Subcutaneous adipose tissue (tissue), 3 donors: ENCODE results near the genes OGA, GBF1 and SUFU.

DNA sequence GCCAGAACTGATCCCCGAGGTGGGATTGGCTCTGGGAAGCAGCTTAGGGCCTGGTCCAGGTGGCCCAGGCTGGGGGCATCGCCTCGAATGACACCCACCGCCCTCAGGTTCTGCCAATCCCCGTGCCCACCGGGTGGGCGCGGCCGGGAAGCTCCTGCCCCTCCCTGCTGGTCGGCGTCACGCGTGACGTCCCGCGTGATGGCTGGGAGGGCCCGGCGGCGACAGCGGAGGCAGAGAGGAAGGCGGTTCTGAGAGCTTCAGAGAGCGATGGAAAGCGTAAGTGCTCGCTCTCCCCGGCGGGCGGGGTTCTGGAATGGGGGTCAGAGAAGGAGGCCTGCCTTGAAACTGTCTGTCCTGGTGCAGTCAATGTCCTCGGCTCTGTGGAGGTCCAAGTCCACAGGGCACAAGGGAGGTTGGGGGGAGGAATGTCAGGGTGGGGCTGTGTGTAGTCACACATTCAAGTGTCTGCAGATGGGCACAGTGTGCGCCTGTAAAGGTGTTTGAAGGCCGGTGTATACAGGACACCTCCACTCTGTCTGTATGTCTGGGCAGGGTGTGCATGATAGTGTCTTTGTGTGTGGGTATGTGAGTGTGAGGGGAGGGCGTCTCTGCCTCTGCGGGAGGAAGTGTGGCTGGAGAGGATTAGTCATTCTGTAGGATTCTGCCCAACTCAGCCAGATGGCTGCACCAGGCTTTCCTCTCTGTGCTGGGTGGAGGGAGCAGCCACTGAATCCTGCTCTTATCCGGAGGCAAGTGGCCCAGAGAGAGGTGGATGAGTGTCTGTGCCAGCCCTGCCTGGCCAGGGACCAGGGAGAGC is 1.4 kb downstream of the SFXN3 start:
- PRO-cap: bidirectional peak, plus-strand start at position 260 of the sequence, minus-strand start at position 141 of the sequence; bidirectional peak, plus-strand start at position 656 of the sequence, minus-strand start at position 557 of the sequence
- RAMPAGE, long total RNA, 3 experiments: start-site peak on the plus strand in 2 of 3 experiments, centred at position 216 of the sequence, 71 to 131 reads per replicate

DNA sequence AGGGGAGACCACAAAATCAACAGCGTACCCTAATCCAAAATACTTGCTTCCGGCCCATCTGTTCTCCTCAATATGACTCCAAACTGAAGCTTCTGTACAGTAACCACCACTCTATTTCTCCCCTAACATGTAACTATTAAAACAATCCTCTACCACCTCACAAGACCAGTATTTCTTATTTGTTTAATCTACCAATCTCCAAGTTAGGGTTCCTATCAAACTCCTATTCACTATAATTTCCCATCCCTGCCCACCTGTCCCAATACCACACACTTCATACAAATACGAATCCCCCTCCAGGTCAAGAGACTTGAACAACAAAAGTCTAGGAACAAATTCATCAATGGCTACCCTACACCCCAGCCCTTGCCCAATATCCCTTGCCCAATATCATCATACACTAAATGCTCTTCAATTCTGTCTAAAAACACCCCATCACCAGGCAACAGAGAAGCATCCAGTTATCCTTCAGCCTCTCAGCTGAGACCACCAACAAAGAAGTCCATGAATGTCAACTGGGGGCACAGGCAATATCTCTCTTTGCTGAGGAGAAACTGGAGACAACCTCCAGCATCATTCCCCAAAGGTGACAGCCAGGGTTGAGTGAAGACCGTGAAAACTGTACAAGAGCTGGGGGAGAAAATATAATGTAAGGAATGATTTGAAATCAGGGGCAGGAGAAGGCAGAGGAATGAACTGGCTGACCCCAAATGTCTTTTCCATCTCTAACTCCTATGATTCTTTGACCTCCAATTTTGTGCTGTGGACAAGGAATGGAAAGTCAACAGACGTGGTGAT is 7.4 kb downstream of the FBXW4 start:
- PRO-cap: no peak
- RAMPAGE, long total RNA, 3 experiments: no peak in any of the 3 experiments

DNA sequence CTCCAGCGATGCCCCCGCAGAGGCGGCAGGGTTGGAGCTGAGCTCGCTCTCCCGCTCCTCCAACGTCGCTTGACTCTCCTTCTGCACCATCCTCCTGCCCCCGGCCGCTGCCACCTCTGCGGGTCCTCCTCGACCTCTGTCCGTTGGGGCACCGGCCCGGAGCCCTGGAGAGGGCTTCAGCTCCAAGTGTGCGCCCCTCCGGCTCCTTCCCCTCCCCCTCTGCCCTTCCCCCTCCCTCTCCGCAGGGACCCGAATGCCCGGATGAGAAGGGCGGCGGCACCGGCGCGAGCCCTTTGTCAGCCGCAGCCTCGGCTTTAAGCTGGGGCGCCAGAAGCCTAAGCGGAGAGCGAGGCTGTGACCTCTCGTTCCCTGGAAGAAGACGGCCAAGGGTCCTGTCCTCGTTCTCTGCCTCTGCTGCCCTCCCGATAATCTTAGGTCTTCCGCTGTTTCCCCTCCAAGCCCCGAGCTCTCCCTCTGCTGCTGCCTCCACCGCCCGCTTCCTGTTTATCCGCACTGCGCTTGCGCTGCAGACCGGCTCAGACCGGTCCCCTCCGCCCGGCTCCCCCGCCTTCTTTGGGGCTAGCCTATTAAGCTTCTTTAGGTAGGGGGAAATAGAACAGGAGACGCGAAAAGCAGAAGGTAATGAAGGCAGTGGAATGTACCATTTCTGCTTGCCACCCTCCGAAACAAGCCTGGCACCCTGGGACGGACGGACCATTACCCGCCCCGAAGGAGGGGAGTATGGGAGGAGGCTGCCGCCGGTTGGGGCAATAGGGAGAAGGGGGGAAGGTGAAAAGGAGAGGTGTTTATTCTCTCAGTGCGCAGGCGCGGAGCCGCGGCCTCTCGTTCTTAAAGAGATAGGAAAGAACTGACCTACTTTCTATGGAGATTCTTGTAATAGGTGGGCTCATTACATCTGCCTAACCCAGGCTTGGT is at the start of gene OGA:
Gene OGA, minus strand, starts transcription at position 512 of the 936 bp plus-strand sequence.
- PRO-cap: unidirectional peak, minus-strand start at position 208 of the sequence; bidirectional peak, plus-strand start at position 717 of the sequence, minus-strand start at position 510 of the sequence; bidirectional peak, plus-strand start outside the sequence, minus-strand start at position 772 of the sequence
- RAMPAGE, long total RNA, 3 experiments: start-site peak on the minus strand in 3 of 3 experiments, centred at positions 468 to 495 of the sequence, 950 to 1,018 reads per replicate

DNA sequence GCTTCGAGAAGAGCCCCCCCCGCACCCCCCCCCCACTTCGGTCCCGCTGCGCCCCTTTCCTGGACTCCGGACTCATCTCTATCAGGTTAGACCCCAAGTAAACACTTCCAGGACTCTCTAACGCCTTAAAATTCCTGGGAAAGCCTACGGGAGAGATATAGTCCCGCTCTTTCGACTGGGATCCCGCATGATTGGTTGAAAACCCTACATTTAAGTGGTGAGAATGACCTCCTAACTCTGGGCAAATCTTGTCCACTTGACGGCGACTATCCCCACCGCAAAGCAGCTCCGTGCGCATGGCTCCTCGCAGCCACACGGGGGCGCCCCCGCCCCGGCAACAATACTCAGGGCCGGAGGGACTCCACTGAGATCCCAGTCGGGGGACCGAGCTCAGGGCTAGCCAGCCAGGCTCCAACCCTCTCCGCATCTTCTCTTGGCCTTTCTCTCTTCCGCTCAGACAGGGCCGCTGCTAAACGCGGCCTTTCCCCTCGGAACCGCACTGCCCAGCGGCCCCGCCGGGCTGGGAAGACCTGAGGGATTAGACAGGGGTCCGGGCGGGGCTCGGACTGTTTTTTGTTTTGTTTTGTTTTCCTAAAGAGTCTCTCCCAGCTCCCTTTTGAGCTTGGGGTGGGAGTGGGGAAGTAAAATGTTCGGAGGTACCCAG is 2.9 kb downstream of the KCNIP2 start:
- PRO-cap: no peak
- RAMPAGE, long total RNA, 3 experiments: no peak in any of the 3 experiments

- PRO-cap: unidirectional peak, minus-strand start at chr10:102065755
- RAMPAGE, long total RNA, 3 experiments: no peak in any of the 3 experiments
These were observed 563 bp downstream of the HPS6 start for GRCh38 chr10:102065512-102066311.

GRCh38 chr10:102145853-102146394 is 6.3 kb upstream of the NOLC1 start:
- PRO-cap: no peak
- RAMPAGE, long total RNA, 3 experiments: no peak in any of the 3 experiments

GRCh38 chr10:102175356-102175781 is 23.2 kb downstream of the NOLC1 start:
- PRO-cap: no peak
- RAMPAGE, long total RNA, 3 experiments: no peak in any of the 3 experiments

GRCh38 chr10:102188244-102188583 is 36.0 kb downstream of the NOLC1 start:
- PRO-cap: no peak
- RAMPAGE, long total RNA, 3 experiments: no peak in any of the 3 experiments

DNA sequence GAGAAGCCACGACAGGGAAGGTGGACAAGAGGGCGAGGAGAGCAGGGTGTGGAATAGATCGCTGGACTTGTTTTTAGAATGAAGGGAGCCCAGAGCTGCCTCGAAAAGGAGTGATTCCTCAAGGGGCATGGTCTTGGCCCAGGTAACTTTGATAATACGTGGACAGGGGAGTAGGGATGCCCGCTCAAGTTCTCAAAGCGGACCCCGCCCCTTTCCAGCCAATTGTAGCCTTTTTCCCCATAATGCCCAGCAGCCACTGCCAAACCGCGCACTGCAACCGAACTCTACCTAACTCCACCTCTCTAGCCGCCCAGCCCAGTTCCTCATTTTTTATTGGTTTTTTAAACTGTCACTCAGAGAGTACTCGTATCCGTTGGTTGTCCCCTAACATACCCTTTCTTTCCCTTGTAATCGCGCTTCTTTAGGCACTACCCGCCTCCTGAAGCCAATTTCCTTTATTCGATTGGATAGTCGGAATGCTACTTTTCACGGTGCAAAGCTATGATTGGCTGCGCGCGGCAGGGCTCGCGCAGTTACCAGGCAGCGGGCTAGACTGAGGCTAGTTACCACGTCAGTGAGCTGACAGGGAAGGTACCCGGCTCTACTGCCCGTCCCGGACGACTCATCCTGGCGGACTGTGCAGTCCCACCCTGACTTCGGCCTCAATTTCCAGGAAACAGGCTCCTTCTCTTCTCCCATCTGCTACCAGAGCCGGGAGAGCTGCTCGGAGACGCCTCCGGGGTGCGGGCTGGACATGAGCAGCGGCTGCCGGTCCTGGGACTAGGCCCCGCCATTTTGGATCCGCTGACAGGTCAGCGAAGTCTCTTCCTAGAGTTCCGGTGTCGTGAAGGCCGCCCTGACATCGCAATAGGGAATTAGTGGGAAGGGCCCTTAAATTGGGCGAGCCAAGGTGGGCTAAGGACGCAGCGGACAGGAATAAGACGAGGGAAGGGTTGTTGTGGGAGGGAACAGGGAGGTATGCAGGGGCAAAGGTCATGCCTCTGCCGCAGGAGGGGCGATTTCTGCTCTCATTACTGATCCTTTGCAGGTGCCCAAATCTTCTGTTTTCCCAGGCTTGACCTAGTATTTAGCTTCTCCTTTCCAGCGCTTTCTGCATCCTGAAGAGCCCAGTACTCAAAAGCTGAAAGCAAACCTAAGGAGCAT is at the start of gene GBF1:
Gene GBF1, plus strand, starts transcription at position 562 of the 1,164 bp plus-strand sequence.
- PRO-cap: bidirectional peak, plus-strand start at position 562 of the sequence, minus-strand start at position 258 of the sequence
- RAMPAGE, long total RNA, 3 experiments: start-site peak on the plus strand in 2 of 3 experiments, centred at positions 556 to 583 of the sequence, 71 to 115 reads per replicate

GRCh38 chr10:102367006-102367286 is 28.6 kb upstream of the NFKB2 start:
- PRO-cap: no peak
- RAMPAGE, long total RNA, 3 experiments: no peak in any of the 3 experiments

DNA sequence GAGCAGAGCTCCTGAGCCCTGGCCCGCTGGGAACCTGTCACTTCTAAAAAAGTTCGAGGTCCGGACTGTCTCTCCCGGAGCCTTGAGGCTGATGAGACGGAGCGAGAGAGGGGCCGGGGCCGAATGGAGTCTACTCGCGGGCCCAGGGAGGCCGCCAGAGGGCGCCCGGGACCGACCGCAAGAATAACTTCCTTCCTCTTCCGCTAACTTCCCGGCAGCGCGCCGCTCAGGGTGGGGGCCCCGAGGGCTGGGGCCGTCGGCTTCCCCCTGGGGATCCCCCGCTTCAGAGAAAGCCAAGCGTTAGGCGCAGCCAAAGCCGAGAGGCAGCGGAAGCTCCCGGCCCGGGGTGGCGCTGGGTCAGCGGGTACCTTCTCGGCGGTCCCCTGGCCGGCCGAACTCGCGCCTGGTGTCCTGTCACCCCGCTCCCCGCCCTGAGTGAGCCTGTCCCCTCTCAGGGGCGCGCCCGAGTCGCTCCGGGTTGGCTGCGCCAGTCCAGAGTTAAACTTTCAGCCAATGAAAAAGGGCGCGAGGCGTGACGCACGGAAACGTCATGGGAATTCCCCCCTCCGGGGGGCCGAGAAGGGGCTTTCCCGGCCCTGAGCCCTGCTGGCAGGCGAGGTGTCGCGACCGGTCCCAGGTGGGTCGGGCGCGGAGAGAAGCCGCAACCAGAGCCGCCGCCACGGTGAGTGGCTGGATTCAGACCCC is 1.4 kb upstream of the NFKB2 start:
- PRO-cap: bidirectional peak, plus-strand start at position 606 of the sequence, minus-strand start at position 437 of the sequence
- RAMPAGE, long total RNA, 3 experiments: start-site peak on the plus strand in 2 of 3 experiments, centred at positions 611 to 615 of the sequence, 15 to 19 reads per replicate

GRCh38 chr10:102401725-102402513 is 6.4 kb downstream of the NFKB2 start:
- PRO-cap: no peak
- RAMPAGE, long total RNA, 3 experiments: no peak in any of the 3 experiments

DNA sequence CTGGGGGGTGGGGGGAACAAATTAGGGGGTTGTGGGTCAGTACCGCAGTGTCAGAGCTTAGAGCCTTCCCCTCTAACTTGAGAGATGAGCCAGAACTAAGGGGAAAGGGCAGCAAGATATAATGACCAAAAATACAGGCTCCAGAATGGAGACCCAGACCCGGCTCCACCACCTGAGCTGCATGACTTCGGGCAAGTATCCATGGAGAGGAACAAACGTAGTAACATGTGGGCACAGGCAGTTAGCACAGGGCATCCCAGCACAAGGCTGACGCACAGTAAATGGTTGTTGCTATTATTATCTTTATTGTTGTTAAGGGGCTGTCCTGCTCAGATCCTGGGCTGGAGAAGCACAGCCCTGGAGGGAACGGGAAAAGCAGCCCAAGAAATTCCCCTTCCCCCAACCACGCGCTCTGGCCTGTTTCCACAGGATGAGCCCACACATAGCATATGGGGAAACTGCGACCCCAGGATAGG is 11.3 kb downstream of the PSD start:
- PRO-cap: no peak
- RAMPAGE, long total RNA, 3 experiments: no peak in any of the 3 experiments

DNA sequence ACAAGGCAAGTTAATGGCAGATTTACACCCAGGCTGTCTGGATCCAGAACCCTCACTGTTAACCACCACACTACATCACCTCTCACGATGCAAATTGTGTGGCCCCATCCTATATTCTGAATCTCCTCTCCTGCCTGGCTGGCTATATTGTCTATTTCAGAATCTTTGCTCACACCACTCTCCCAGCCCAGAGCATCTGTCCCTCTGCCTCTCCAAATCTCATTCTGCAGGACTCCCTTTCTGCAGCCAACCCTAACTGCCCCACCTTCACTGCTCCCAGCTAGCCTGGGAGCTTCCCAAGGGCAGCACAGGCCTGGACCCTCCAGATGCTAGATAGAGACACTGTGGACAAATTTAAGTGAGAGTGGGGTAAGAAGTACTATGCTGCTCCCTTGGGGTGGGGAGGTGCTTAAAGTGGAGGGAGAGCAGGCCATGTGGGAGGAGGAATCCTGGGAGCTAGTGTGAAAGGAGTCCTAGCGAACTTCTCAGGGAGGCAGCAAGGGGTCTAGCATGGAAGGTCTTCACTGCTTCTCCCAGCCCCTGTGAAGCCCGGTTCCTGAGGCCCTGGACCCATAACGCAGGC is 773 bp downstream of the CUEDC2 start:
- PRO-cap: no peak
- RAMPAGE, long total RNA, 3 experiments: no peak in any of the 3 experiments

DNA sequence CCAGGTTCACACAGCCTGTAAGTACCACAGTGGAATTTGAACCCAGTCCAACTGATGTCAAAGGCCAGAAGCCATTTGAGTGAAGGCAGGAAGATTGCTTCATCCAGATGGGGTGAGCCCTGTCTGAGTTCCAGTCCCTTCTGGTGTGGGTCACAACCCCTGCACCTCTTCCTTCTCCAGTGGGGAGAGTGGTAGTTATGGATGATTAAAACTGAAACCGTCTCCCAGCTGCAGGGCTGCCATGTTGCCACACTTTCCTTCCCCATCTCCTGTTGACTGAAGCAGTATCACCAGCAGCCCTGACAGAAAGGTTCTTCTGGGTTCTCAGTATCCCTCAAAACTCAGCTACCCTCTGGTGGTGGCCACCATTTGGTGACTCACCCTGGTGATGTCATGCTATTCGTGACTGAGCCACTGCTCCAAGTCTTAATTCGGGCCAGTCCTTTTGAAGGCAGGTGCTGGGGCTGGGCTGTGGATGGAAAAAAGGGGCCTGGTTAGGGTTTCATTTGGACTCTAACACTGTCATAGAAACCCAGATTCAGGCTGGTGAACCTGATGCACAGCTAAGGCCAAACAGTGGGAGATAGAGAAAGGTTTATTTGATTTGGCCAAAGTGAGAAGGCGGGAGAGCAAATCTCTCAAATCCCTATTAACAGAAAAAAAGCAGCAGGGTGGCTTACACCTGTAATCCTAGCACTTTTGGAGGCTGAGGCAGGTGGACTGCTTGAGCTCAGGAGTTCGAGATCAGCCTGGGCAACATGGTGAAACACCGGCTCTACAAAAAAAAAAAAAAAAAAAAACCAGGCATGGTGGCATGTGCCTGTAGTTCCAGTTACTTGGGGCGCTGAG is 1.6 kb upstream of the C10orf95 start:
- PRO-cap: bidirectional peak, plus-strand start at position 448 of the sequence, minus-strand start at position 337 of the sequence
- RAMPAGE, long total RNA, 3 experiments: no peak in any of the 3 experiments

GRCh38 chr10:102503419-102504627 is at the start of gene SUFU:
Gene SUFU (plus strand): TSS chr10:102503972.
- PRO-cap: bidirectional peak, plus-strand start at chr10:102503972, minus-strand start at chr10:102503743
- RAMPAGE, long total RNA, 3 experiments: no peak in any of the 3 experiments

DNA sequence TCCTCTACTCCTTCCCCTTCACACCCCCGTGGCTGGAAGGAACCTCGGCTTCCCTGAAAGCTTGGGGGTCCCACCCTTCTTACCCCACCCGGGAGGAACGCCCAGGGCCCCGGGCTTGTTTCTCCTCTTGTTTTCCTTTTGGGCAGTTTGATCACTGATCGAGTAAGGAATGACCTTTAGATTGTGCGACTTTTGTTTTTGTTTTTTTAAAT is 13.3 kb downstream of the TRIM8 start:
- PRO-cap: no peak
- RAMPAGE, long total RNA, 3 experiments: no peak in any of the 3 experiments

- PRO-cap: no peak
- RAMPAGE, long total RNA, 3 experiments: no peak in any of the 3 experiments
These were observed 201 bp downstream of the SFXN2 start for GRCh38 chr10:102714707-102714966.

- PRO-cap: no peak
- RAMPAGE, long total RNA, 3 experiments: no peak in any of the 3 experiments
These were observed 14.7 kb downstream of the WBP1L start for GRCh38 chr10:102758457-102758929.

GRCh38 chr10:102762524-102763724 is 19.2 kb downstream of the WBP1L start:
- PRO-cap: no peak
- RAMPAGE, long total RNA, 3 experiments: no peak in any of the 3 experiments